Measurements from ENCODE around the genes EFNA4 and HCN3.

DNA sequence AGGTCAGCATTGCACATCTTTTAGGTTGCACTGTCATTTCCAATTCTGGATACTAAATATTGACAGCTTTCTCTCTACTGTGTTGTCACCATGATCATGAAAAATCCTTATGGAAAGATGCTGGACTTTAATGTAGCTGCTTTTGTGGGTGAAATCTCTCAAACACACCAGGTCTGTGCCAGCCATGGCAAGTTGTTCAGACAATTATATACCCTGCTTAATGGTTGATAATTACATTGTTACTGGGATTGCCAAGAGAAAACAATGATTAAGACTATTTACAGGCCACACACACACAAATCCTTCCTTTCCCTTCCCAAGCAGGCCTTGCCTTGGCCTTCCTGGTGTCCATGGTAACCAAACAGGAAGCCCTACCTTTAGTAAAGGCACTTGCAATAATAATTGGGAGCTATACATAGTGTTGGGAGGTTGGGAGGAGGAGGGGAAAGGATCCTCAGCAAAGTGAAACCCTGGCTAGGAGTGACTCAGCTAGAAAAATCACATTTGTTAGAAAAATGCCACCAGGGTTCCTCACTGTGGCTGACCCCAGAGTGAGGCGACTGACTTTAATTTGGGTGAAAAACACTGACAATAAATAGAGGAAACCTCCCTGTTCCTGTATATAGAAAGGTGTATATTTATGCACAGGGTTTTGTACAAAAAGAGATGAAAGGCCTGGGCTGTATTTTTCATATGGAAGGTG lies 122.2 kb upstream of the ADAR start:
- RRBS, result no CpG with 5 or more reads among the region's 1 CpG

GRCh38 chr1:154846630-154847562 lies 23.2 kb downstream of the KCNN3 start:
- RRBS, result 96% methylated on average over 3 of the region's 18 CpGs

- RRBS, result 34% methylated on average over 12 of the region's 27 CpGs
Measured at GRCh38 chr1:154868980-154869764, 909 bp downstream of the KCNN3 start.

DNA sequence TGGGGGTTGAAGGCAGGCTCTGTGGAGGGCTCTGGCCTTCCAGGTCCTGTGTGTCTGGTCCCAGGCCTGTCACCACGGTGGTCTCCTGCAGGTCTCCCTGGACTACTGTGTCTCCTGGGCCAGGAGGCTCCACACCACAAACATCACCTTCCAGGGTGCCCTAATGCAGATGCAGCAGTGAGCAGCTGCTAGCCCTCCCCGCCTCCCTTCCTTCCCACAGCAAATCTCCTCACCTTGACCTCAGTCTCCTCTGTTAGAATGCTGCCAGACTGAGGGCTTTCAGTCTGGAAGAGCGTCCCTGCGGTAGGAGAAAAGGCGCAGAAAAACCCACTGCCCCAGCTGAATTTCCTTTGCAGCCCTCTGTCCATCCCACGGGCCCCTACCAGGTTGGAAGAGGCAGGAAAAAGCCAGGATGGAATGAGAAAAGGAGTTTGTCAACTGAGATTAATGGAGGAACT lies 4.6 kb downstream of the PBXIP1 start:
- RRBS, result no CpG with 5 or more reads among the region's 6 CpGs

DNA sequence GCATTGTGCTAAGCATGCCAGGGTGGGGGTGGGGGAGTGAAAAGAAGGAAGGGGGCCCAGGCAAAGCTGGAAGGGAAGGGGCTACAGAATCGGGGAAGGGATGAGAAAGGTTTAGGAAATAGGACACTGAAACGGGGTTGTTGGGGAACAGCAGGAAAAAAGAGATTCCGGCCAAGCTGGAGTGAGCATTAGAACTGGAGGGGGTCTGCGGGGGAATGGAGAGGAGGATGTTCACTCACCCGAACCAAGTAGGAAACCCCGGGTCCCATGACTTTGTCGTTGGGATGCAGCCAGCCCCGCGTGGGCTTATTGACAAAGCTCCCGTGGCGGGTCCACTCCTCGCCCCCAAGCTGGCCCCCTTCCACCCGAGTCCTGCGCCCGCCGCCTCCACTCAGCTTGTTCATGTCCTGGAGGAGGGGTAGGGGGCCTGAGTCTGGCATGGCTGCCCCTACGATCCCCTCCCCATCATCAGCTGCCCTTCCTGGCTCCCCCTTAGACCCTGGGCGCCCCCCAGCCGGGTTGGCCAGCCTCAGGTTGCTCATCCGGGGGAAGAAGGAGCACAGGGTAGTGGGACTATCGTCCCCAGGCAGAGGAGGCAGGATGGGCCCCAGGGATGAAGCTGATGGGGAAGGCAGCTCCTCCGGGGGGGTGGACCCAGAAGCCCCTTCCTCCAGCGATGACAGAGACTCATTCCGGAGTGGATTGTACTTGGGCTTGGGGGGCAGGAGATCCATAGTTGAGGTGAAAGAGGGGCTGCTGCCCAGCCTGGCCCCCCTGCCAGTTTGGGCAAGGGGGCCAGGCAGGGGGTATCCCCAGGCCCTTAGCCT lies 541 bp downstream of the SHC1 start:
- RRBS, result 80% methylated on average over 5 of the region's 24 CpGs

DNA sequence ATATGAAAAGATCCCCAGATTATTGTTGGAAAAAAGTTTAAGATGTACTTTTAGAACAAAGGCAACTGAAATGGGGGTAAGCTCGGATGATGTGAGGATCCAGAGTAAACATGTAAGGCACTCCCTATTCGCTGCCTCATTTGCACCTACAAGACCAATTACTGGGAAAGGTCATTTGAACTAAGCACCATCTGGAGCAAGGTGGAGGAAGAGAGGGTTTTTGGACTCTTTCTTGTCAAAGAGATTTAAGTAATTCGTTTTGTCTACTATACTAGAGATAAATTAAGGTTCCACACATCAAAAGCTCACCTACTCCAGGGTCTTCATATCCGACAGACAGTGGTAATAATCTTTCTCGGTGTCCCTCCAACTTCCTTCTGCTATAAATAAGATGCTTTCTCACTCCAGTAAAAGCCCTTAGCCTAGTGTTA lies 610 bp upstream of the FLAD1 start:
- RRBS, result no CpG with 5 or more reads among the region's 5 CpGs

GRCh38 chr1:155014566-155015972 lies 12.5 kb downstream of the ZBTB7B start:
- RRBS, result 88% methylated on average over 5 of the region's 48 CpGs

DNA sequence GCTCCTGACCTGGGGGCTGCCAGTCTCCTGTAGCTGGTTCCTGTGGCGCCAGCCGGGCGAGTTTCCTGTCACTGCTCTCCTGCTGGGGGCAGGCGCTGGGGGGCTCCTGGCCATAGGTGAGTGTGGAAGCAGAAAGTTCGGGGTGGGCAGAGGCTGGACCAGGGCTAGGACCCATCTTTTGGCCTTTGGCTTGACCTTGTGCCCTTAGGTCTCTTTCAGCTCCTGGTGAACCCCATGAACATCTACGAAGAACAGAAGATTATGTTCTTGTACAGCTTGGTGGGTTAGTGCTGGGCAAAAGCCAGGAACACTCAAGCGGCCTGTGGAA lies 785 bp downstream of the DCST1 start:
- RRBS, result no CpG with 5 or more reads among the region's 7 CpGs

DNA sequence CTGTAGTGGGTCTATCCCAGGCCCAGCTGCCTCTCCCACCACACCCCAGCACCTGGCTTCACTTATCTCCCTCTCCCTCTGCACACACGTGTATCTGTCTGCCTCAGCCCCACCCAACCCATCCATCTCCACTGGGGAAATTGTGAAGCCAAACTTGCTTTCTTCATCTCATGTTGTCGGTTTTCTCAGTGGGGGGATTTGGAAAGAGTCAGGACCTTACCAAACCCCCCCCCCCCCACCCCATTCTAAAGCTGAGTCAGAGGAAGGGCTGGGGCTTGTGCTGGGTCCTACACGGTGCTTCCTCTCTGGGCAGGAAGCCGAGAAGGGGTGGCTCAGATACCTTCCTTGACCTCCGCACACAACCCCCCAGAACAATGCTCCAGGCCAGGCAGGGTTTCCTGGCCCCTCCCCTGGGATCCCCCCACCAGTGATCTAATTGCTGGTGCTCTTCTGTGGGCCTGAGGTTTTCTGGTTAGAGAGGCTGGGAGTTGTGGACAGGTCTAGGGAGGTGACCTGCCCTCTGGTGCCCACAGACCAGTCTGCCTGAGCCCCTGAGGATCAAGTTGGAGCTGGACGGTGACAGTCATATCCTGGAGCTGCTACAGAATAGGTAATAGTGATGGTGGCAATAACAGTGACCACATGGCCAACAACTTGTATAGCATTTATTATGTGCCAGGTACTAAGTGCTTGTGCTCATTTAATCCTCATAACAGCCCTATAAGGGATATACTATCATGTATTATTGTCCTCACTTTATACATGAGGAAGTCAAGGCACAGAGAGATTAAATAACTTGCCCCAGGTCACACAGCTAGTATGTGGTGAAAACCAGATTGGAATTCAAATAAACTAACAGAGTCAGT lies 2.0 kb downstream of the ADAM15 start:
- RRBS, result no CpG with 5 or more reads among the region's 6 CpGs

- RRBS, result 2% methylated on average over 14 of the region's 72 CpGs
Measured at GRCh38 chr1:155063418-155064777, at the start of gene EFNA4. Gene EFNA4, plus strand, starts transcription at chr1:155063740.

- RRBS, result no CpG with 5 or more reads among the region's 17 CpGs
Measured at GRCh38 chr1:155071745-155072349, 6.8 kb upstream of the EFNA3 start.

DNA sequence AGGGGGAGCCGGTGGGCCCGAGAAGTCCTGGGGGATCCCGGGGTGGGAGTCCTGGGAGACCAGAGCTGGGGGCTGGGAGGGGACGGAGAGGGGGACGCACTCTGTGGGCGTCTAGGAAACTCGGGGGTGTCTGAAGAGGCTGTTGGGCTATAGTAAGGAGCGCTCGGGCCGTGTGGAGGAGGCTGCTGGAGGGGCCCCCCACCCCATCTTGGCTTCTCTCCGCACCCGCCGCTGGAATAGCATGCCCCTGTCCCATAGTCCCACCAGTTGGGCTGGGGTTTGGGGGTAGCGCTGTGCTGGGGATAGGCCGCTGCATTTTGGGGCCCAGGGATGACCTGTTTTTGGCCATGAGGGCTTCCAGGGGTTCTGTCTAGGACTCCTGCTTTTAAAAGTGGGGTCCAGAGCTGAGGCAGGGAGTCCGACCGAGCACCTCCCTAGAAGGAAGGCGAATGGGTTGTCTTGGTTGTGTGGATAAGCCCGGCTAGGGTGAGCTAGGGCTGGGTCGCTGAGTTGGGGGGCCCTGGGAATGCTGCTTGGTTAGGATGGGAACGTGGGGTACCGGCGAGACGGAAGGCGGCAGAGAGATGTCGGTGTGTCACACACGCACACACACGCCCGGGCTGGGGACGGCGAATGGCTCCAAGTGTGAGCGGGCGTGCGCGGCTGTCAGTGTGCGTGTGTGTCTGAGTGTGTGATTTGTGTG lies 628 bp downstream of the EFNA3 start:
- RRBS, result 3% methylated on average over 12 of the region's 36 CpGs

- RRBS, result no CpG with 5 or more reads among the region's 13 CpGs
Measured at GRCh38 chr1:155183448-155183823, 9.8 kb downstream of the TRIM46 start.

GRCh38 chr1:155226252-155227267 lies 14.5 kb downstream of the GBA1 start:
- RRBS, result no CpG with 5 or more reads among the region's 26 CpGs

DNA sequence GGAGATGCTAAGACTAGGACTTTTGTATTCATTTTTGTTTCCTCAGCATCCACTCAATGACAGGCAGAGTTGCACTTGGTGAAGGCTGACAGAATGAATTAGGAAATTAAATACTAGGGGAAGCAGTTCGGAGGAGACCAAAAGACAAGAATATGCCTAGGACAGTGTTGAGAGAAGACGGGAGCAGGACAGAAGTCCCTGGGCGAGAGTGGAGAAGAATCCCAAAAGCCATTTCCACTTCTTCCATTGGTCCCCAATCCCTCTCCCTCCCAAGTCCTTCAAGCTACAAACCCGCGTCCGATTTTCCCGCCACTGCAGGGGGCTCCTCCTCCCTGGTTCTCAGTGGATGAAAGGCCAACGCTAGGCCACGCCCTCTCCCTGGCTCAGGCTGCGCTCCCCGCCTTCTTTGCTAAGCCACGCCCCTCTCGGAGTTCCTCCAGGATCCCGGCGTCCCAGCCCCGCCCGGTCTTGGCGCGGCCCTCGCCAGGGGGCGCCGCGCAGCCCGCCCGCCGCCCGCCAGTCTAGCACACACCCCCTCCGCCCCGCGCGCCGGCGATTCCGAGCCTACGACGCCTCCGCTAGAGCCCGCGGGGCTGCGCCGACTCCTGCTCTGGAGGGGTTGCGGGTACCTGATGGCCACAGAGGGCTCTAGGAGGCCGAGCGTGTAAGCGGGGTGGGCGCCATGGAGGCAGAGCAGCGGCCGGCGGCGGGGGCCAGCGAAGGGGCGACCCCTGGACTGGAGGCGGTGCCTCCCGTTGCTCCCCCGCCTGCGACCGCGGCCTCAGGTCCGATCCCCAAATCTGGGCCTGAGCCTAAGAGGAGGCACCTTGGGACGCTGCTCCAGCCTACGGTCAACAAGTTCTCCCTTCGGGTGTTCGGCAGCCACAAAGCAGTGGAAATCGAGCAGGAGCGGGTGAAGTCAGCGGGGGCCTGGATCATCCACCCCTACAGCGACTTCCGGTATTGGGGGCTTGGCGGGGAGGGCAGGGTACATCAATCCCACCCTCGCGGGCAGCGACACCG lies at the start of gene HCN3:
Gene HCN3, plus strand, starts transcription at position 555 of the 1,023 bp plus-strand sequence.
- RRBS, result 2% methylated on average over 18 of the region's 73 CpGs

DNA sequence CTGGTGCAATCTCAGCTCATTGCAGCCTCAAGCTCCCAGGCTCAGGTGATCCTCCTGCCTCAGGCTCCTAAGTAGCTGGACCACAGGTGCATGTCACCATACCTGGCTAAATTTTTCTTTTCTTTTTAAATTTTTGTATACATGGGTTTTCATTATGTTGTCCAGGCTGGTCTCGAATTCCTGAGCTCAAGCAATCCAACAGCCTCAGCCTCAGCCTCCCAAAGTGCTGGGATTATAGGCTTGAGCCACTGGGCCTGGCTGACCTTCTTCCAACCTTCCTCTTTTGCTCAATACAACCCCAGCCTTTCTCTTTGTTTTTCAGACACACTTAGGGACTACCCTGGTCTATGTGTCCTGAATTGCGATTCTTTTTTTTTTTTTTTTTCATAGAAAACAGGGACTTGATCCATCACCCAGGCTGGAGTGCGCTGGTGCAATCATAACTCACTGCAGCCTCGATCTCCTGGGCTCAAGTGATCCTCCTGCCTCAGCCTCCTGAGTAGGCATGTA lies 67.7 kb downstream of the RUSC1 start:
- RRBS, result no CpG with 5 or more reads among the region's 4 CpGs

DNA sequence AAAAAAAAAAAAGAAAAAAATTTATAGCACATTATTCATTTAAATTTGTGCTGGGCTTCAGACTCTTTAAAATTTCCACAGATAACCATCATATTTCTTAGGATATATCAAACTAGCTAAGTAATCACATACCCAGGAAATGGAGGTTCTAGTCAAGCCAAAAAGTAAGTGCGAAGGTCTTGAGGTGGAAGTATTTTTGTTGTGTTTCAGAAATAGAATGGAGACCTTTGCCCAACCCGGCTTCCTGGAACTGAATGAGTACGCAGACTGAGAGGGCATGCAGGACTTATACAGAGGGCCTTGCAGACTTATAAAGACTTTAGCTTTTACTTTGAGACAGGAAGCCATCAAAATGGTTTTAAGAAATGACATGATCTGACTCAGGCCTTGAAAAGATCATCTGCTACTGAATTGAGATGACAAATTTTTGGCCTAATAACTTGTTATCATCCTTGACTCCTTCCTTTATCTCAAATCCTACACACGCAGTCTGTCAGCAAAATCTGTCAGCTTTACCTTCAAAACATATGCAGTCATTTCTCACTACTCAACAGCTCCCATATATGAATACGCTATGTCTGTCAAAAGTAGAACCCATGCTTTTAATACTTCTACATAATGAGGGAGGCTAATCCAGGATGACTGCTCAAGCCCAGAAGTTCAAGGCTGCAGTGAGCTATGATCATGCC lies 26.5 kb downstream of the ASH1L start:
- RRBS, result no CpG with 5 or more reads among the region's 5 CpGs

GRCh38 chr1:155562091-155562248 lies 633 bp downstream of the ASH1L start:
- RRBS, result no CpG with 5 or more reads among the region's 12 CpGs

- RRBS, result no CpG with 5 or more reads among the region's 5 CpGs
Measured at GRCh38 chr1:155636557-155636915, 26.5 kb downstream of the MSTO1 start.

- RRBS, result no CpG with 5 or more reads among the region's 4 CpGs
Measured at GRCh38 chr1:155678800-155679383, 9.7 kb downstream of the YY1AP1 start.